Neural cell (in vitro differentiated cells): ENCODE measurements around the gene CXADR.

- RAMPAGE, long total RNA: no peak
Measured at GRCh38 chr21:16280662-16281121, 550.9 kb downstream of the USP25 start.

DNA sequence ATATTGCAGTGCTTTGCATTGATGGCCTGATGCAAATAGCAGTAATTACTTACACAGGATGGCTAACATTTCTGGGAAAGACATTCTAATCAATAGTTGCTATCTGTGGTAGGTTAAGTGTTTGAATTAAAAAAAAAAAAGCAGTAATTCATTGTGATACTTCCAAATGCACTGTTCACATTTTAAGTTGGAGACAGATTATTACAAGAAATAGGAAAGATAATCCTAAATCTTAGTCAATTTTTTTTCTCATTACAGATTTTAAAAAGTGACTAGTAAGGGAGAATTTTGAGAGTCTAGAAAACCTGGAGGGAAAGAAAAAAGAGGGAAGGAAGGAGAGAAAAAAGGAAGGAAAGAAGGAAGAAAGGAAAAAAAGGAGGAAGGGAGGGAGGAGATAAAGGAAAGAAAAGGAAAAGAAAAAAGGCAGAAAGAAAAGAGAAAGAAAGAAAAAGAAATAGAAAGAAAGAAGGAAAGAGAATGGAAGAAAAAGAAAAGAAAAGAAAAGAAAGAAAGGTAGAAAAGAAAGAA lies 677.5 kb downstream of the USP25 start:
- RAMPAGE, long total RNA: no peak

- RAMPAGE, long total RNA: no peak
Measured at GRCh38 chr21:16504952-16505639, 775.3 kb downstream of the USP25 start.

- RAMPAGE, long total RNA: no peak
Measured at GRCh38 chr21:16509407-16510074, 779.8 kb downstream of the USP25 start.

GRCh38 chr21:17476028-17476549 lies 36.8 kb upstream of the CXADR start:
- RAMPAGE, long total RNA: no peak

DNA sequence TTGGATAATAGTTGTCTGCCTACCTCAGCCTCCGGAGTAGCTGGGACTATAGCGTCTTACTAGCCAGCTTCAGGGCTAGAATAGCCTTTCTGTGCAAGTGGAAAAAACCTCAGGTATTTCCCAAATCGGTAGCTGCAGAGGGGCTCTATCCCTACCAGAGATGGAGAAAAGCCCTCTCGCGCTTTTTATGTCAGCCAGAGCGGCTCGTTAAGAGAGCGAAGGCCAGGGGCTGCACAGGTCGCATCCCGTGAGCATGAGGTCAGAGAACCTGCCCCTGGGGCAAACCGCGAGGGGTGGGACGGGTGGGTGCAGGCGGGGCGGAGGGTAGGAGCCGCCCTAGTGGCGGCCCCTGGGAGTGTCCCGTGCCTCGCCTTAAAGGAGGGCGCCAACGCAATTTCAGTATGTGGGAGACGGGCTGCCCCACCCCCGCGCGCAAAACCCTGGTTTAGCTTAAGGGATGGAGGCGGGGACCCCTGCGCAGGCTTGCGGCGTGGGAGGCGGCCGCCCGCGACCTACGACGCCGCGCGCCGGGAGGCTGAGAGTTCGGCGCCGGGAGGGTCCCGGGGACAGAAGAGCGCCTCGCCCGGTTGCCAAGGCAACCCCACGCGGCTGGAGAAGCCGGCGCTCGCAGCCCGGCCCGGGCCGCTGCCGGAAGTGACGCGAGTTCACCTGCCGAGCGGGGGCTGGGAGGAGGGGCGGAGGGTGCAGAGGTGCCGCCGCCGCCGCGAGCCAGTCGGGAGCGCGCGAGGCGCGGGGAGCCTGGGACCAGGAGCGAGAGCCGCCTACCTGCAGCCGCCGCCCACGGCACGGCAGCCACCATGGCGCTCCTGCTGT lies at the start of gene CXADR:
Gene CXADR, plus strand, starts transcription at position 732 of the 834 bp plus-strand sequence.
- RAMPAGE, long total RNA: start-site peak on the plus strand centred at position 744 of the sequence, 132 bp wide, 20,397 and 18,506 reads in 2 replicates

DNA sequence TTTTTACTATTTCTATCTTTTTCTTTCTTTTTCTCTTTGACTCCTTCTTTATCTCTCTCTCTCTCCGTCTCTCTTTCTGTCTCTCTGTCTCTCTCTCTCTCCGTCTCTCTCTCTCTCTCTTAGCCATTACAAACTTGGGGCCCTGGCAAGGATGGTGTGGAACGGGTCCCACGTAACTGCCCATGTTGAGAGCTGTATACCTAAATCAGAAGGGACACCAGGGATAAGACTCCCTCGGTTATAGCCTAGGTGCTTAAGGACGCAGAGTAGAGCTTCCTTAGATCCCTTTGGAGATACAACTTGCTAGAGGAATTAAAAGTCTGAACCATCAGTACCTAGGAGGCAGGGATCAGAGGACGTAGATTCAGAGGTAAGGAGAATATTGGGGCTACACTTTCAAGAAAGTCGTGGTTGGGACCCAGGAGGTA lies 355.4 kb upstream of the TMPRSS15 start:
- RAMPAGE, long total RNA: no peak

DNA sequence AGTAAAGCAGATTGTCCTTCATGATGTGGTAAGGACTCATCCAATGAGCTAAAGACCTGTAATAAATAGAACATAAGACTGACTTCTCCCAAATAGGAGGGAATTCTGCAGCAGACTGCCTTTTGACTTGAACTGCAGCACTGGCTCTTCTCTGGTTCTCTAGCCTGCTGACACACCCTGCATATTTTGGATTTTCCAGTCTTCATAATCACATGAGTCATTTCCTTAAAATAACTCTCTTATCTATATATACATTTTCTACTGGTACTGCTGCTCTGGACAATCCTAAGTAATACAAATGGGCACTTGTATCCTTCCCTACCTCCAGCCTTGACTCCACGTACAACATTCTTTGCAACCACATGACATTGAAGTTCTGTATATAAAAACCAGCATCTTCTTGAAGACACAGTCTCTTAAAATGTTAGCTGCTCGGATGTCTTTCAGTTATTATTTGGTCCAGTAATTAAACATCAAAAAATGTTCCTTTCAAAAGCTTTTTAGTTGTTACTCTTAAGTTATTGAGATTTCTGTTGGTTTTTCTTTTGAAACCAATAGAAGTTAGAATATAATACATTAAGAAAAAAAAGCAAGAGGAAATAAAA lies 429.4 kb upstream of the TMPRSS15 start:
- RAMPAGE, long total RNA: no peak

DNA sequence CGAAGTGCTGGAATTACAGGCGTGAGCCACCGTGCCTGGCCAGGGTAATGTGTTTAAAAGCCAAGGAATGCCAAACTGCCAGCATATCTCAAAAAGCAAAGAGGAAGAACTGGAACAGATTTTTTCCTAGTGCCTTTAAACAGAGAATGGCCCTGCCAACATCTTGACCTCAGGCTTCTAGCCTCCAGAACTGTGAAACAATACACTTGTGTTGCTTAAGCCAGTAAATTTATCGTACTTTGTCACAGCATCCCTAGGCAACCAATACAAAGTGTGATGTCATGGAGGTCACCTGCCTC lies 858.3 kb upstream of the TMPRSS15 start:
- RAMPAGE, long total RNA: no peak

GRCh38 chr21:21200045-21200606 lies 201.9 kb downstream of the NCAM2 start:
- RAMPAGE, long total RNA: no peak

DNA sequence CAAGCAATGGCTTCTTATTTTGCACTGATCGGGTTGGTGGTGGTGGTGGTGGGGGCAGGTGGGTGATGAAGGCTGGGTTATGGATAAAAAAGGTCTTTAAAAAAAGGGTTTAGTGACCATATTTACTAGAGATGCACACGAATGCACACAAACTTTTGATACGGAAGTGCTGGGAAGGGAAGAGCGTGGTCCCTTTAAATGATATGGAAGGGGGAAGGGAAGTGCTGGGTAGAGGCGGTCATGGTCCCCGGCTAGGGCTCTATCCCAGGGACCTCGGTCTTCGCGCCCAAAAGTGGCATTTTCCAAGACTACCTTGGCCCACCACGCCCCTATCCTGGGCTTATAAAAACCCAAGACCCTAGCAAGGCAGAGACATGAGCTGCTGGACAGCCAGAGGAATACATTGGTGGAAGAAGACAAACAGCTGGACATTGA lies 1720.4 kb downstream of the MRPL39 start:
- RAMPAGE, long total RNA: no peak

- RAMPAGE, long total RNA: no peak
Measured at GRCh38 chr21:23887396-23888087, 1719.7 kb downstream of the MRPL39 start.

GRCh38 chr21:25457377-25457935 lies 149.8 kb downstream of the MRPL39 start:
- RAMPAGE, long total RNA: no peak

- RAMPAGE, long total RNA: no peak
Measured at GRCh38 chr21:25560156-25560844, 47.0 kb downstream of the MRPL39 start.

- RAMPAGE, long total RNA: no peak
Measured at GRCh38 chr21:25638807-25639205, 252 bp upstream of the JAM2 start.

DNA sequence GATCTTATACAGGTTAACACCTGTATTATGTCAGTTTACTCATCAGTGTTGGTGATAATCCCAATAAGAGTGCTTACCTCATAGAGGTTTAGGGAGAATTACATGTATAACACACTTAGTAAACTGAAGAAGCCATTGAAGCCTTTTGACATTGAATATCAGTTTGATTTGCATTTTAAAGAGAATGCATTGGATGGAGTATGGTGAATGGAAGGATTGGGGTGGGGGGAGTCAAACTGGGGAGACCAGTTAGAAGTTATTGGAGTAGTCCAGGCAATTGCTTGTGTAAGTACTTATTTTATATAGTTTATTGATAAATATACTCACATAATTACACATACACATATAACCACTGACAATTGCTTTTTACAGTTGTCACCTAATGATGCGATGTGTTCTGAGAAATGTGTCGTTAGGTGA lies 6.2 kb downstream of the JAM2 start:
- RAMPAGE, long total RNA: no peak

DNA sequence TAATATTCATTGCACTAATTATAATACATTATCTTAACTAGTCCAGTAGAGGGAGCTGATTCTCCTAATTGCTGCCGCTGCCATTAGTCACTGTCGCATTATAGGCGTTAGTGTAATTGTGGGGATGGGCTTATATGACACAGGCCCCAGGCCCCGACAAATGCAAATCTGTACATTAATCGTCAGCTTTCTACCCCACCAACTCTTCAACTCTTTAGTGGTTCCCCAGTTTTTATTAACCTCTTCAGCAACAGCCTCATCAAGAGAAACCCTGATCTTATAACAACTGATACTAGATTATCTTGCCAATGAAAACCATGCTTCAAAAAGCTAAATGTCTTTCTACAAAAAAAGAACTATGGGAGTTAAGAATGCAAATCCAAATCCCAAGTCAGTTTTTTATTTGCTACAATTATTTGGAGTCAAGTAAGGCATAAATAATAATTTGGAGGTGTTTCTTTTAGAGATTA lies 161.1 kb downstream of the GABPA start:
- RAMPAGE, long total RNA: no peak

GRCh38 chr21:25897384-25897845 lies 162.6 kb downstream of the GABPA start:
- RAMPAGE, long total RNA: no peak

GRCh38 chr21:25914026-25914559 lies 179.3 kb downstream of the GABPA start:
- RAMPAGE, long total RNA: no peak

DNA sequence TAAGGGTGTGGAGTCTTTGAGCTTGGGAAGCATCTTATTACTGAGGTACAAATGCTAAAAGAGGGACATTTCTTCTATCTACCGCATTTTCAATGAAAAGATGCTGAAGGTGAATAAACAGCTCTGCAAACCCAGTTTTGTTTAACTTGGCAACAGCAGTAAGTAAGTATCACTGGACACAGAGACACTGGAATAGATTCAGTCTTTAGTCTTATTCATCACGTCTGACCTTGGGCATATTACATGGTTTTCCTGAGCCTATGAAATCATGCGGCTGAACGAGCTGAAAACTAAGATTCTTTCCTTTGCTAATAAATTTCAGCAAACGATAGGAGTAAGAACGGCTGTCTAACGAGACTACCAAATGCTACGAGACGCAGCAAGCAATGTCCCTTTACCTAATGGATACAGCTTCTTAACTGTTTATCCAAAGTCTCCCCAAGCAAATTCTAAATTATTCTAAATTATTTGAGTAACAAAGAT lies 207.4 kb downstream of the GABPA start:
- RAMPAGE, long total RNA: no peak